ENCODE data around the gene TMEM170B.

DNA sequence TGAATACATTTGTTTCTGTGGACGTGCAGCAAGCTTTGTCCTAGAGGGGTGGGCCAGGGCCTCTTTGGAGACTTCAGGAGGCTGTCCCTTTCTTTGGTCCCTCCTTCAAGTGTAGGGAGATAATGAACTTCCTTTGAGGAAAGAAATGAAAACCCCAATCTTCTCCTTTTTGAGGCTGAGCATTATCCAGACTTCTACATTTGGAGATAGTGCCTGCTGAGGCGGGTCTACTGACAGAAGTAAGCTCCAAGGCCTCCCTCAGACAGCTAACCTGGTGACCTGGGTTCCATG is 27.8 kb downstream of the SNRNP48 start:
- PRO-cap = no peak

- PRO-cap = no peak
Measured at GRCh38 chr6:7727662-7727924, 1.7 kb downstream of the BMP6 start.

- PRO-cap = no peak
Measured at GRCh38 chr6:7728083-7729143, 2.5 kb downstream of the BMP6 start.

GRCh38 chr6:7881220-7882211 is 29.1 kb downstream of the TXNDC5 start:
- PRO-cap = no peak

- PRO-cap = no peak
Measured at GRCh38 chr6:10314703-10315430, 100.0 kb downstream of the TFAP2A start.

DNA sequence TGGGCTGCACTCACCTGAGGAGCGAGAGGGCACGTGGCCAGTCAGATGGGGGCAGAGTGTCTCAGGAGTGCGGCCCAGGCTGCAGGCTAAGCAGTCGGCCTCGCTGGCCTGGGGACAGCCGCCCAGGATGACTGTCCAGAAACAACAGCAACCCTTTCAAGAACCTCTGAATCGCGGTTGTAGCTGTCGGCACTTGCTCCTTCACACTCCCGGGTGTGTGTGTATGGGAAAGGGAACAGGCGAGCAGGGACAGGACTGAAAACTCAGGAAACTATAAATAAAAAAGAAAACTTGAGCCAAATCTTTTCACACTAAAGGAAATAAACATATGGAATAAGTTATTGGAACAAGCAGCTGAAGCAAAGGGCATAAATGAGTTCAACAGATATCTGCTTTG is 63.0 kb downstream of the TFAP2A start:
- PRO-cap = no peak

- PRO-cap = bidirectional peak, plus-strand start at chr6:10412306, minus-strand start at chr6:10412034; bidirectional peak, plus-strand start at chr6:10412612, minus-strand start at chr6:10412365
Measured at GRCh38 chr6:10411913-10412742, 2.7 kb downstream of the TFAP2A start.

GRCh38 chr6:10555349-10556507 is 34.6 kb downstream of the GCNT2 start:
- PRO-cap = unidirectional peak, plus-strand start at chr6:10555868; bidirectional peak, plus-strand start at chr6:10556204, minus-strand start at chr6:10555921

- PRO-cap = no peak
Measured at GRCh38 chr6:10558414-10559106, 37.4 kb downstream of the GCNT2 start.

DNA sequence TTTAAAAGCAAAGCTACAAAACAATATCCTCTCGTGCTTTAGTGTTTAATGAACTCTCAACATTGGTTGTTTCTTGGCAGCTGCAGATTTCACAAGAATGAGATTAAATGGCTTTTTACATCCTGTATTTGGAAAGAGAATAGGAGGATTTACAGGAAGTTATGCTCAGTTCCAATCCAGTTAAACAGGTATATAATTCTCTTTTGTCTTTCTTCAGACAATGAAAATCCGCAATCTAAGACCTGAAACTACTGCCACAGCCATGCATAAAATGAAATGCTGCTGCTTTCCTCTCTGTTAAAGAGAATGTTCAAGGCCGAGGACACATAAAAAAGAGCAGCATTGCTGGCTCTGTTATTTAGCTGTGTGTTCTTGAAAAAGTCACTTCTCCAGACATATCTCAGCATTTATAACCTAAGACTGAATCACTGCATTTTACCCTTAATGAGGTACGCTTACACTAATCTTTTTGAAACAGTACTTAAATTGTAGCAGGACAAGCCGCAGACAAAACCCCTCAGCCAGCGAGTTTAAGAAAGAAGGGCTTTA is 3.6 kb downstream of the C6orf52 start:
- PRO-cap = no peak

DNA sequence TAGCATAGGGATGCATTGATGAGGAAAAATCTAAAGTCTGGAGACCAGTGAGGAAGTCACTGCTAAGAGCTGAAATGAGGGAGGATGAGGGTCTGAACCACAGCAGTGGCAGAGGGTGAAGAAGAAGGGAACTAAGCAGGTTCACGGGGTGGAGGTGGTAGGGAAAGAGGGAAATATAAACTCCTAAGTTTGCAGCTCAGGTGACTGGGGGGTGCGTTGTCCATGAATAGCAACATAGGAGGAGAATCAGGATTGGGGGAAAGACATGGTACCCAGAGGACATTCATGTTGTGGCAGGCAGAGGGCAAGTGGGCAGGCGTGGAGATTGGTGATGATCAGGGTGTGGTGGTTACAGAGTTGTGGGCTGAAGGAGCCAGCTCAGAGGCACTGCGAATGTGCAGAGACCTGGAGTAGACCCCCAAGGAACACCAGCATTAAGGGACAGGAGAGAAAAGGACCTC is 23.2 kb downstream of the TMEM14B start:
- PRO-cap = no peak

- PRO-cap = no peak
Measured at GRCh38 chr6:11026177-11026843, 17.8 kb downstream of the ELOVL2 start.

GRCh38 chr6:11194290-11194873 is 38.1 kb downstream of the NEDD9 start:
- PRO-cap = no peak

GRCh38 chr6:11201005-11201530 is 31.4 kb downstream of the NEDD9 start:
- PRO-cap = no peak

GRCh38 chr6:11221981-11222408 is 10.5 kb downstream of the NEDD9 start:
- PRO-cap = no peak

DNA sequence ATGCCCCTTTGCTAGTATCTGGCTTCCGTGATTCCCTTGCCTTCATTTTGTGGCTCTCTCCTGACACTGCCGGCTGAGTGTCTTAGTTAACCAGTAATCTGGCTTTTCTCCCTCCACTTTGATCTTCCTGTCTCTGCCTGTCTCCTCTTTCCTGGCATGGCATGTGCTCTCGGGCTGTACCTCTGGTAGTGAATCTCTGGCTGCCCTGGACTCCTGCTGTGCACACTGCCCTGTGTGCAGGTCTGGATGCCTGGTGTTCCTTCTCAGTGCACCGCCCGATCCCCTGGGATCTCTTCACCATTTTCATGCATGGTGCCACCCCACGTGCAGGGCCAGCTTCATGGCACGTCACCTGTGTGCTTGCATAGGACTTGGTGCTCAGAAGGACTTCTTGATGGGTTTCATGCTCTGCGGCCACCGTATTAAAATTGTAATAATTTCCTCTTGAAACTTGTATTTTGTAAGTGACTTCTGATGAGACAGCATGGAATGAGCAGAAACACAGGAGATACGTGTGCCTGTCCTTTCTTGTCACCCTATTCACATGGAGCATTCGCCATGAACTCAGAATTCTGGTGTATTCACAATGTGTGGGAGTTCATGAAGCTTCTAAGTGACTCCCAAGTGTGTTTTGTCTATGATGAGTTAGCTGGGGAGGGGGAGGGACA is 91.8 kb upstream of the NEDD9 start:
- PRO-cap = no peak

- PRO-cap = no peak
Measured at GRCh38 chr6:11345570-11345967, 113.1 kb upstream of the NEDD9 start.

DNA sequence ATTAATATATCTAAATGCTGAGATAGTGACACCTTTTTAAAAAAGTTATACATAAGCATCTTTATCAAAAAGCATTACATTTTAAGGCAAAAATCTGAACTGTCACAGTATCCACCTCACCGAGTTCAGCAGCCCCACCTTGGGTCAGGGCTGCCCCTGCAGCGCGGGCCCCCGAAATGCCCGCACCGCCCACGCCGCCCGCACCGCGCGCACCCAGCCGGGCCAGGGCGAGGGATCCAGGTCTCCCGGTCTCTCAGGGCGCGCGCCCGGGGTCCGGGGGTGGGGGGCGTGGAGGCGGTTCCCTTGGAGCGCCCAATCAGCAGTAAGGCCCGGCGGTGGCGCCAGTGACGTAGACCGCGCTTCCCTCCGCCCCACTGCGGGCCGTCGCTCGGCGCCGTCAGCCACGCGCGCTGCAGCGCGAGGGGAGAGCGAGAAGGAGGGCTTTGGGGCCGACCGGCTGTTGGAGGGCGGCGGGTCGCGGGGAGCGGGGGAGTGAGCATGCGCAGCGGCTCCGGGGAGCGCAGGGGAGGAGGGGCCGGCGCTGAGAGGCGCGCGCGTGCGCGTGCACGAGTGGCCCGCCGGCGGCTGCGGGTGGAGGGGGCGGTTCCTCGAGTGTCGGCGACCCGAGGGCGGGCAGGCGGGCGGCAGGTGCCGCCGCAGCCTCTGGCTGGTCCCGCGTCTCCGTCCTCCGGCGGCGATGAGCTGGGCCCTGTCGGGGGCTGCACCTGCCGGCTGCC is at the start of gene TMEM170B:
TMEM170B (plus strand) TSS at position 607 of the 737 bp plus-strand sequence.
- PRO-cap = bidirectional peak, plus-strand start at position 611 of the sequence, minus-strand start at position 238 of the sequence

GRCh38 chr6:11537880-11538777 is 580 bp downstream of the TMEM170B start:
- PRO-cap = no peak

DNA sequence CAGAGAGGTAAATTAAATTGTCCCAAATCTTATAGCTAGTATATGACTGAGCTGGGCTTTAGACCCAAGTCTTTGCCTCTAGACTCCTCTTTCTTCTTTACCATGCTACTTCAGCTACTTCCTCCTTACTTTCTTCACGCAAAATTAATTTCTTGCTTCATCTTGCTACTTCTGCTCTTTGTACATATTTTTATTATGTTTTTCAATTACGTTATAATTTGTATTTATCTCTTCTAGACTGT is 5.3 kb downstream of the TMEM170B start:
- PRO-cap = no peak

Data from parotid gland (tissue), 1 donor.